Colon Carcinoma Metastatic in the Brain (tissue), 2 donors: ENCODE measurements around a stretch of chr13.

- PRO-cap, 2 experiments: no peak in any of the 2 experiments
Observed at GRCh38 chr13:97369092-97369586, 64.8 kb upstream of the RAP2A start.

GRCh38 chr13:97433075-97434025, 619 bp upstream of the RAP2A start:
- PRO-cap, 2 experiments: peak in 2 of 2 experiments; most common plus-strand start chr13:97433463 (in 2); most common minus-strand start chr13:97433504 (in 1)

GRCh38 chr13:97434268-97435427, 679 bp downstream of the RAP2A start:
- PRO-cap, 2 experiments: no peak in any of the 2 experiments

DNA sequence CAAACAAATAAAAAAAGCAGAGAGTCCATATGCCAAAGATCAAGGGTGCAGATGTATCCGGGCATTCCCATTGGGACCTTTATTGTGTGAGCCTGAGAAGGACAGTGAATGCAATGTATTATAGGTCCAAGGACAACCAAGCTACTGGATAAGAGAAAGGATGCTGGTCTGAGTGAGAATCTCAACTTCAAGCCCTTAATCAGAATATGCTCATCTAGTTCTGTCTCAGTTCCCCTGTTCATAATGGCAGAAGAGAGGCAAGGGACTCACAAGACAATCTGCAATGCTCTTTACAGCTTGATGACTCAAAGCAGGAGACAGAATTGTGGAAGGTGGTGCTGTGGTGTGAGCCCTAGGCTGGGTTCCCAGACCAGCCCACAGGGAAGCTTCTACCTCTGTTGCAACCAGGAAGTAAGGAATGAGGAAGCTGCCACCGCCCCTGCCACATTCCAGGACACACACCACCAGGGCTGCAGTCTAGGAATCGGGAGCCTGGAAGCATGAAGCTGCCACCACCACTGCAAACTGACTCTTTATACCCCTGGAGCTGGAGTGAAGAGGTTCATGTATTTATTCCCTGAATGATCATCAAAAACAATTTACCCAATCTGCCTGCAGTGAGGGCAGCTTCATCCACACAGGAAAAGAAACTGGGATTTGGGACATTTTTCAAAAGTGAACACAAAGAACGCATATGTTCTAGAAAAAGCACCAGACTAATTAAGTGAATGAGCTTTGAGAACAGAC, 133.9 kb downstream of the RAP2A start:
- PRO-cap, 2 experiments: peak in 2 of 2 experiments; most common plus-strand start position 475 of the sequence (in 2)

- PRO-cap, 2 experiments: no peak in any of the 2 experiments
Observed at GRCh38 chr13:98202032-98202596, 25.0 kb upstream of the RNF113B start.

DNA sequence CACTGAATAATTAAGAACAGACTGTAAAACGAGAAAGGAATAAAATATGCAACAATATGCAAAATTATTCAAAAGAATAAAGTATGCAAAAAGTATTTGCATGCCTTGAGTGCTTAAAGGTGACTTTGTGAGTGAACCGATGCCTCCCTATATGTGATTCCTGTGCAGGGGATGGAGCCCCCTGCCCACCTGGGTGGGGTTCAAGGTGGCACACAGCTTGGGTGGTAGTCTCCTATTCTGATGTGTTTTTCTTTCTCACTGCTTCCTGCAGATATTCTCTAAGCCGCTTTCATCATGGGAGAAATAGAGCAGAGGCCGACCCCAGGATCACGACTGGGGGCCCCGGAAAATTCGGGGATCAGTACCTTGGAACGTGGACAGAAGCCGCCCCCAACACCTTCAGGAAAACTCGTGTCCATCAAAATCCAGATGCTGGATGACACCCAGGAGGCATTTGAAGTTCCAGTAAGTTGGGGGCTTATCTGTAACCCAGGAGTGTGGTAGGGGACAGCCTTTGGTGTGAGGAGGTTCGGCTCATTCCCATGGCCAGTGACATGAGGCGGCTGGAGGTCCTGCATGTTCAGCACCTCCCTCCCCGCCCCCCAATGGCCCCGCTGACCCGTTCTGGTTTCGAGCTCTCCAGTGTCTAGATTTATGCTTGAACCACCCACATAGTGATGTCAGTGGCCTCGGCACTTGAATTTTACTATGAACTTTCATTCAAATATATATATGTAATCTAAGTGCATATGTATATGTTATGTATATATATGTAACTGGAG, 36.1 kb upstream of the RNF113B start:
- PRO-cap, 2 experiments: no peak in any of the 2 experiments

GRCh38 chr13:98217594-98218224, 40.6 kb upstream of the RNF113B start:
- PRO-cap, 2 experiments: no peak in any of the 2 experiments

GRCh38 chr13:98246966-98247807, 70.1 kb upstream of the RNF113B start:
- PRO-cap, 2 experiments: no peak in any of the 2 experiments

DNA sequence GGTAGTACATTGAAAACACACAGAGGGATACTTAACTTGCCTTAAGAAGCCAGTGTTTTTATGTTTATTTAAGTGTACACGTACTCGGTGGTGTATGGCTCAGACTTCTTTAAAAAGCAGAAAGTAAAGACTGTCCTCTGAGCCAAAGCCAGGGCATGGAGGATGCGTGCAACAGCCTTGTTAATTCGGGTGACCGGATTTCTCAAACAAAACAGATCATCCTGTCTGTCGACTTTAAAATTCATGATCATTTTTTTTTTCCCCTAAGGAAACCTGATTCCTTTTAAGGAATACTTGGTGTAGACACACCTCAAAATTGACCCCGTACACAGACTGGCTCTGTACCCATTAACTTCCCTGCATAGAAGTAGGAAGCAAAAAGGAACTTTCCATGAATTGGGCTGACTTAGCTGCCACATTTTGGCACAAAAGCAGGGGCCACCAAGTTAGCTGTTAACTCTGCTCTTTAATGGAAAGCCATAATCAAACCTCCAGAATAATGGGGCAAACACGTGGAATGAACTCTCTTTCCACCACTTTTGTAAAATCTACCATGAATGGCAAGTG, 124.7 kb upstream of the RNF113B start:
- PRO-cap, 2 experiments: no peak in any of the 2 experiments

DNA sequence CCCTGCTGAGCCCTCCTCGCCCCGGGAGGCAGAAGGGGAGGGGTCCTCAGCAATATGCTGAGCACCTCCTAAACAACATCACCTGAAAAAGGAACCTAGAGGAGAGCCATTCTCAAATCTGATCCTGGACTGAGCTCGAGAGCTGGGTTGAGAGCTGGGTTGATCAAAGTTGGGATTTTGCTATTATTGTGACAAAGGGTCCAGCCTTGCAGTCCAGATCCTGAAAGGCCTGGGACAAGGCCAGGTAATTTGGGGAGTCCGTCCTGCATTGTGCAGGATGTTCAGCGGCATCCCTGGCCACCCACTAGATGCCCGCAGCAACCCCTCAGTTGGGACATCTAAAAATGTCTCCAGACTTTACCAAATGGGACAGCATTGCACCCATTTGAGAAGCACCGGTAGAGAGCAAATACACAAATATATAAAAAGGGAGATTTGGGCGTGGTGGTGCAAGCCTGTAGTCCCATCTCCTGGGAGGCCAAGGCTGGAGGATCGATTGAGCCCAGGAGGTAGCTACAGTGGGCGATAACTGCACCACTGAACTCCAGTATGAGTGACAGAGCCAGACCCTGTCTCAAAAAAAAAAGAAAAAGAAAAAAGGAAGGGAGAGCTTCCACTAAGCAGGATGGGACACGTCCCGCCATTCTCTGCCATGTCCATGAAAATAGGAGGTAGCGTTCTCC, 129.5 kb downstream of the STK24 start:
- PRO-cap, 2 experiments: no peak in any of the 2 experiments

DNA sequence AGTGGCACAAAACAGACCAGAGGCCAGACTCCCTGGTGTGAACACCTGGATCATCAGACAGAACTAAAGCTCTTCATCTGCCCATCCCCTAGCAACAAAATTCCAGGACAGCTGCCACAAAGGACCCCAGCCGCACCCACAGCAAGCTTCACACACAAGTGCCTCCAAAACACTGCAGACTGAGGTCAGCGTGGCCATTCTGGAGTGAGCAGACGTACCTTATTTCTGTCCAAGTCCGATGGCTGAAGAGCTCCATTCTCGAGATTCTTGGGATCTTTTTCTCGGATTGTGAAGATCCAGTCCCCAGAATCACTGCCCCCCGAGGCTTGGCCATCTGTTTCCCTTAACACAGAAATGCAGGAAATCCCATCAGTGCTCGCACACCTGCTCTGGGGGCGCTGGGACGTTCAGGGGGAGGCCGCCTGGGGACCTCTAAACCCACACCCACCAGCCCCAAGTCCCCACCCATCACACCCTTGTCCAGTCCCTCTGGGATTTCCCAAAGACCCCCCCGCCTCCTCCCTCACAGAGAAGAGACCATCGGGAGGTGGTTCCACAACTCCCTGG, 115.3 kb downstream of the STK24 start:
- PRO-cap, 2 experiments: no peak in any of the 2 experiments

DNA sequence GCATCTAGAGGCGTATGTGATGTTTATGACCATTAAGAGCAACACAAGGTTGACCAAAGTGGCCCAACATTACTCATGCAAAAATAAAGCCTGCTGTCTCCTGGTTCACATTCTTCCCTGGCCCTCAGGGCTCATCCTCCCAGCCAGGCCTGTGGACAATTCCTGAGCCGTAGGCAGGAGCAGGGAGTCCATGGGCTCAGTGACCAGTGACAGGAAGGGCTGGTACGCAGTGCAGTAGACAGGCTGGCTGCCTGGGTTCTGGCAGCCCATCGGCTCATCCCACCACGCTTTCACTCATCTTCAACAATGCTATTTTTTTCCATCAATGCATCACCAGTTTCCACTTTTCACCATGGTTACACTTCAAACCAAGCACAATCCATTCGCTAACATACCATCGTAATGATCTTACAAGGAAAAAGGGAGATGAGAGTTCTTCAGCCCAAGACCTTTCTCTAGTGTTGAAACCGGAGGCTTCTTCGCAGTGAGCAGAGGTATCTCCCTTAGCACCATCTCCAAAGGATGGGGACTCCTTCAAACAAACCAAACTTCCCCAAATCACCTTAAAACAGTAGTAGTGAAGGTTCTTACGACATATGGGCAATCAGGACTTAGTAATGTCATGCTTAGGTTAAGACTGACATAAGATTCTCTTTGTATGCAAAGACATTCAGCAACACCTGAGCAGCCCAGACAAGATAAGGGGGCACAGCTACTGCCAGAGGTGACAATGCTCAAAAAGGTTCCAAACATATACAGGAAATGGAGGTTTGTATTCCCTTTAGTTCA, 105.7 kb downstream of the STK24 start:
- PRO-cap, 2 experiments: no peak in any of the 2 experiments

- PRO-cap, 2 experiments: no peak in any of the 2 experiments
Observed at GRCh38 chr13:98476490-98477081, 100.3 kb downstream of the STK24 start.

DNA sequence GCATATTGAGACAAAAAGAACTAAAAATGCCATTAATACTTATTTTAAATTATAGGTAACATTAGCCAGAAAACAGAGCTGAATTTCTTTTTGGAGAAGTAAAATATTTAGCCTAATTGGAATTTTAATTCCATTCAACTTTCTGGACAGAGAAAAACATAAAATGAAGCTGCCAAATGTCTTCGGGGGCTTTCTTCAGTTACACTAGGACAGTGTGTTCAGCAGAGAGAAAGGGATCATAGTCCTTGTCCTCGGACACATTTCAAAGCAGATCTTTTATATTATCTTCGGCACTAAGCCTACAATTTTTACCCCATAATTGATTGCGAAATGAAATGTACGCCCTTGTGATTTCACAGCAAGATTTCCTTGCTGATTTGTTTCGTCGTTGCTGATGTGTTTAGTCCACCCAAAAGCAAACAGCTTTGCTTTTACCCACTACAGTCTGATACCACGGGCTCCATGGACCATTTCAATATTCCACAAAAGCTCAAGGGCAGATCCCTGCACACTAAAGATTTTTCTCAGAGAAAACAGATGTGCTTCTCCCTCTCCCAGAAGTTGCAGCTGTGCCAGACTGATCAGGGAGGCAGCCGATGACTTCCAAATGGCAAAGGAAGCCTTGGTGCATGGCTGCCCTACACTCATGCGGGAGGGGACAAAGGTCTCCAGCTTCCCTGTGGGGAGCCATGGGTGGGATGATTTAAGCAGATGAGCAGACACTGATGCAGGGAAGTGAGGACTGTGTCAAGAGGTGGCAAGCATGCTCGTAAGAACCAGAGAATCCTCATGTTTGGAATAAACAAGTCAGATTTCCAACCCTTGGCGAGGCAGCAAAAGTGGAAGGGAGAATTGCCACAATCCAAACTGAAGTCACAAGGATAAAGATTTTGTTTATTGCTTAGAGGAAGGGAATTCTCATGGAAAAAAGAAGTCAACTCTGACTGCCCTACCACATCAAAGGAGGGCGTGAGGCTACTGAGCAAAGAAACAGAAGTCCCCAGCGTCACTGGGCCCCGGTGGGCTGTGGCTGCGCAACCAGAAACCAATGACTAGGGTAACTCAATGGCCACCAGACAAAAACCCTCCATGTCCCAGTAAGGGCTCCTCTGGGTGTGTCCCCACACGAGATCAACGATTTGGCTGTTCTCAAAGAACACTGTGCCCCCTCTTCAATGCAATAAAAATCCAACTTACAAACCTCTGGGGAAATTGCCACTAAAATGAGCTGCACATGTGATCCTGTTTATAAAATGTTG, 81.0 kb downstream of the STK24 start:
- PRO-cap, 2 experiments: no peak in any of the 2 experiments

GRCh38 chr13:98503754-98504298, 73.1 kb downstream of the STK24 start:
- PRO-cap, 2 experiments: no peak in any of the 2 experiments

- PRO-cap, 2 experiments: no peak in any of the 2 experiments
Observed at GRCh38 chr13:98528814-98529327, 48.0 kb downstream of the STK24 start.

GRCh38 chr13:98529328-98530364, 47.3 kb downstream of the STK24 start:
- PRO-cap, 2 experiments: no peak in any of the 2 experiments

- PRO-cap, 2 experiments: no peak in any of the 2 experiments
Observed at GRCh38 chr13:98569030-98570188, 7.5 kb downstream of the STK24 start.

GRCh38 chr13:98829414-98830084, 77.1 kb upstream of the SLC15A1 start:
- PRO-cap, 2 experiments: no peak in any of the 2 experiments

- PRO-cap, 2 experiments: no peak in any of the 2 experiments
Observed at GRCh38 chr13:98937898-98938381, 39.9 kb downstream of the DOCK9 start.